ENCODE measurements around the genes SGSM2 and METTL16.

GRCh38 chr17:1947353-1948166, 77.6 kb downstream of the RTN4RL1 start:
- PRO-cap, result no peak
- RAMPAGE, long total RNA, 2 experiments, result no peak in any of the 2 experiments

DNA sequence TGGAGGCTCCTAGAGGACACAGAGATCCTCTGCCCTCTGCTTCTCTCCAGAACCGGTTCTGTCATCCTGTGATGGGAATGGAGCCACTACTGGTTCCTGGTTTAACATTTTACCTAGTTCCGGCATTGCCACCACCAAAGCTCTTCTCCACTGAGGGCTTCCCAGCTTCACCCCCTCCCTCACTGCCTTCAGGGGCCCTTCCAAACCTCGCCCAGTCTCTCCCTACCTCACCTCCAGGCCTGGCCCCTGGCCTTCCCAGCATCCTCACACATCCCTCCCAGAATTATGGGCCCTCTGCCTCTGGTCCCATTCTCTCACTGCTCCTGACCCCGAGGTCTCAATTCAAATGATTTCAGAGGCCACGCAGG, 58.5 kb downstream of the RTN4RL1 start:
- PRO-cap, result no peak
- RAMPAGE, long total RNA, 2 experiments, result no peak in any of the 2 experiments

DNA sequence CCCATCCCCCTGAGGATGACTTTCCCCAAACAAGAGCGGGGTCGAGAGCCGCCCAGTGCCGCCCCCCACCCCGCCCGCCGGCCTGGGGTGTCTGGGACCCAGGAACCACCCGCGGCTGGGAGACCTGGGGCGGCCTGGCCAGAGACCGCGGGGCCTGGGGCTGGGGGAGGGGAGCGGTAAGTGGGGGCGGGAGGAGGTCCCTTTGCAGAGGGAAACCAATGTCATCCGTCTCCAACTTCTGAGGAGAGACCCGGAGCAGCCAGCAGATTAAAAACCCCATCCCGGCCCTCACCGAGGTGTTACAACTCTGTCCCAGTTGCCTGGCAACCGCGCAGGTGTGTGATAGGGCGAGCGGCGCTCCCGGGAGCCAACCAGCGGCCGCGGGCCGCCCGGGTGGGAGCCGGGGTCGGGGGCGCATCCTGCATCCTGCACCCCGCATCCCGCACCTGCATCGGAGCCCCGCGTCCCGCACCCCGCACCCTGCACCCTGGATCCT, 47.6 kb downstream of the RTN4RL1 start:
- PRO-cap, result no peak
- RAMPAGE, long total RNA, 2 experiments, result no peak in any of the 2 experiments

- PRO-cap, result unidirectional peak, minus-strand start at chr17:1999768
- RAMPAGE, long total RNA, 2 experiments, result no peak in any of the 2 experiments
These were observed 25.4 kb downstream of the RTN4RL1 start for GRCh38 chr17:1999601-2000348.

GRCh38 chr17:2030467-2031057, 609 bp downstream of the DPH1 start:
- PRO-cap, result bidirectional peak, plus-strand start at chr17:2030772, minus-strand start at chr17:2030663
- RAMPAGE, long total RNA, 2 experiments, result no peak in any of the 2 experiments

GRCh38 chr17:2043129-2043534, 1.3 kb downstream of the OVCA2 start:
- PRO-cap, result no peak
- RAMPAGE, long total RNA, 2 experiments, result no peak in any of the 2 experiments

- PRO-cap, result no peak
- RAMPAGE, long total RNA, 2 experiments, result no peak in any of the 2 experiments
These were observed 15.5 kb downstream of the HIC1 start for GRCh38 chr17:2070138-2071078.

GRCh38 chr17:2172517-2173008, 117.7 kb downstream of the HIC1 start:
- PRO-cap, result no peak
- RAMPAGE, long total RNA, 2 experiments, result no peak in any of the 2 experiments

- PRO-cap, result no peak
- RAMPAGE, long total RNA, 2 experiments, result no peak in any of the 2 experiments
These were observed 122.4 kb downstream of the HIC1 start for GRCh38 chr17:2177146-2177911.

DNA sequence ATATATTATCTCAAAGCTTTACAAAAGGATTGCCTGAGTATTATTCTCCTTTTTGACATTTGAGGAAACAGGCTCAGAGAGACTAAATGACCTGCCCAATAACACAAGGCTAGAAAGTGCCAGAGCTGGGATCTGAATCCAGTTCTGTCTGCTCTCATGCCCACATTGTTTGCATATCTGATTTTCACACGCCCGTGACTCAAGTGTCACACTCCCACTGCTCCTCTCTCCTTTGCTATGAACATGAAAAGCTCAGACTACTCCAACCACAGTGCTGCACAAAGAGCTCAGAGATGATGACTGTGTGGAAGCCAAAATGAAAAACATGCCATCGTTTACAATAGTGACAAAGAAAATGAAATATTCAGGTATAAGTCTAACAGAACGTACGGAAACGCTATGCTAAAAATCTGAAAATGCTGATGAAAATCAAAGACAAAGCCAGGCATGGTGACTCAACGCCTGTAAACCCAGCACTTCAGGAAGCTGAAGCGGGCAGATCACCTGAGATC, 107.8 kb downstream of the SMG6 start:
- PRO-cap, result no peak
- RAMPAGE, long total RNA, 2 experiments, result no peak in any of the 2 experiments

DNA sequence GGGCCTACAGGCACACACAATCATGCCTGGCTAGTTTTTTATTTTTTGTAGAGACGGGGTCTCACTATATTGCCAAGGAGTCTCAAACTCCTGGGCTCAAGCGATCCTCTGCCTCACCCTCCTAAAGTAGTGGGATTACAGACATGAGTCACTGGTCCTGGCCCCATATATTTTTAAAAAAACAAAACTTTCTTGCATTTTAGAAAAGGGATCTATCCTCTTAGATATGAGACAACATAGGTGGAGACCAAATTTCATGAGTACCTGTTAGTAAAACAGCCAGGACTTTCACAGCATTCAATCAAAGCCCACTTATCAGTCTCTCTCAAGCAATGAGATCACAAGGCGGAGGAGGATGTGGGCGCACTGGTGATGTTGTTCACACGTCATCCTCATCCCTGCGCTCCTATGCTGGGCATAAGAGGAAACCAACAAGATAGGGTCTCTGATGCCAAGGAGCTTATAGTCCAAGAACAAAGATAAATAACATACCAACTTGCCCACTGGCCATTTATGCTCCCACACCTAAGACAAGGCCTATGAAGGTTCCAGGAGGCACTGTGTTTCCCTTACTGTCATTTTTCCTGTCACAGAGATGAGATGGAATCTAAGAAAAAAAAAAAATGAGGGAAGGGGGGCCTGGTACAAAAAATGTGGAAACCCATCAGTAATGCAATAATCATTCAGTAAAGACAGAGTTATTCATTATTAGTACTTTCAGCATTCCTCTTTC, 52.9 kb downstream of the SMG6 start:
- PRO-cap, result no peak
- RAMPAGE, long total RNA, 2 experiments, result no peak in any of the 2 experiments

DNA sequence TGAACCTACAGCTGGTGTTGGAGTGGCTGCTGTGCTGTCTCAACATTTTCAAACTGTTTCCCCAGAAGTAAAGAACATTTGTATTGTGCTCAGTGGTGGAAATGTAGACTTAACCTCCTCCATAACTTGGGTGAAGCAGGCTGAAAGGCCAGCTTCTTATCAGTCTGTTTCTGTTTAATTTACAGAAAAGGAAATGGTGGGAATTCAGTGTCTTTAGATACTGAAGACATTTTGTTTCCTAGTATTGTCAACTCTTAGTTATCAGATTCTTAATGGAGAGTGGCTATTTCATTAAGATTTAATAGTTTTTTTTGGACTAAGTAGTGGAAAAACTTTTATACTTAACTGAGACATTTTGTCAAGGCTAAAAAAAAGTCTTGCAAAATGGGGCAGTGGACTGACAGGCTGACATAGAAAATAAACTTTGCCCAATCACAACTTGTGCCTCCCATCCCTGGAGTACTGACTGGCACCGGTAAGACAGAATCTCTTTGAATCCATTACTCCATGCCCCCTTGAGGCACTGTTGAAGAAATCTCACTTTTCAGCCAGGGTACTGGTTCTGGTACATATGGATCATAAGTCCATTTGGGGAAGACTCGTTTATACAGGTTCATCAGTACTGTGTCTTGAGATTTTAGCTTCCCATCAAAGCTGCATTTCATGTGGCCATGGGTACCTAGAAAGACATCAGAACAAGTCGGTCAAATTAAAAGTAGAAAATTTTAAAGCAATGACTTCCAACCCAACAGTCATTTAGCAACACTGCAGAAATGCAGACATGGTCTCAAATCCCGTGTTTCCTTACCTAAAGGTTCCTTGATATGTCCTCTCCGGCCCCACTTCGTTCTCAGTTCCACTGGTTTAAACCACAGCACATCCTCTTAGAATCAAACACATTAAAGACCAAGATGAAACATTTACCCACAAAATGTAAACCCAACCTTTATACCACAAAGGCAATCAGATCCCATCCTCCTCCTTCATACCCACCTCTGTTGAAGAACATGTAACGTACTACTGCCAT, 12.2 kb downstream of the TSR1 start:
- PRO-cap, result no peak
- RAMPAGE, long total RNA, 2 experiments, result no peak in any of the 2 experiments

GRCh38 chr17:2336809-2337847, at the start of gene SGSM2:
SGSM2 (plus strand) TSS chr17:2337501.
- PRO-cap, result bidirectional peak, plus-strand start at chr17:2337501, minus-strand start at chr17:2337446
- RAMPAGE, long total RNA, 2 experiments, result start-site peak on the plus strand in 1 of 2 experiments, at chr17:2336961-2337001 at its widest, 7 reads per replicate

- PRO-cap, result bidirectional peak, plus-strand start at chr17:2346761, minus-strand start at chr17:2346595
- RAMPAGE, long total RNA, 2 experiments, result no peak in any of the 2 experiments
These were observed 9.2 kb downstream of the SGSM2 start for GRCh38 chr17:2346343-2347111.

DNA sequence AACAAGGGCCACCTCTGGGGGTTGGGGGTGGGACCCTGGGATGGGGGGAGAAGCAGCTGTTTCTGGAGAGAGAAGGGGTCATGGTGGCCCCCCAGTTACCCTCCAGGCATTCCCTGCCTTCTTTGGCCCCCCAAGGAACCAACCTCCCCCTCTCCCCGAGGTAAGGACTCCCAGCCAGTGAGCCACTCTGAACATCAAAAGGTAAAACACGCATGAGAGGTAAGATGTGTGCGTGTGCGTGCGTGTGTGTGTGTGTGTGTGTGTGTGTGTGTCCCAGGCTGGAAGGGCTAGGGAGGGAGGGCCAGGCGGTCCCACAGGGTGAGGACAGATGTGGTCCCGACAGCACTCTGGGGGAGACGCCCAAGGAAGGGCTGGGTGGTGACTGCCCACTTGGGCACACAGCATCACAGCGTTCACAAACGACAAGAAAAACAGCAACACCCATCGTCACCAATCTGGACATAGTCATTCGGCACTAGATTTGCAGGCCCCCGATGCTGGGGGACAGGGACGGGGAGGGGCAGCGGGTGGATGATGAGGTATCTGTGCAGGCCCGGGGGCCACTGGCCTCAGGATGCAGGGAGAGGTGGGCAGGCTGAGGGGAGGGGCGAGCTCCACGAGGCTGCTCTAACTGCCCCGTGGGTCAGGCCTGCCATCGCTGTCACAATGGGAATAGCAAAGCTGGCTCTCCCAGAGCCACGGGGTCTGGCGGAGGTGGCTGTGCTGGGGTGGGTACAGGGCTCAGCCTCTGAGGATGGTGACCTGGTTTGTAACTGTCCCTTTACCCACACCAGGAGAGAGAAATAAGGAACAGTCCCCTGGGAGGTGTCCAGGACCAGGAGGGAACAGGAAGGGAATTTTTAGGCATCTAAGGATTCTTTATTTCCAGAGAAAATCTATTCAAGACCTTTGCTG, 16.2 kb downstream of the MNT start:
- PRO-cap, result no peak
- RAMPAGE, long total RNA, 2 experiments, result no peak in any of the 2 experiments

DNA sequence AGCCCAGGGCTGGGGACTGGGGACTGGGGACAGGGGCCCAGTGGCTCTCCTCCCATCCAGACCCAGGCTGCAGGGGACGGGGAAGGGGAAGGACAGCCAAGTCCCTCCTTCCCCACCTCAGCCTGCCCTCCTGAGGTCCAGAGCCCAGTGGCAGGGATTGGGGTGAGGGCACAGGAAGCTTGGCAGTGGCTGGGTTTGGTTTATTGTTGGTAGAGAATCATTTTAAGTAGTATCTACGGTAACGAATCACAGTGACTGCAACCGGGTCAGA, 14.9 kb downstream of the MNT start:
- PRO-cap, result no peak
- RAMPAGE, long total RNA, 2 experiments, result no peak in any of the 2 experiments

- PRO-cap, result no peak
- RAMPAGE, long total RNA, 2 experiments, result no peak in any of the 2 experiments
These were observed 13.4 kb downstream of the MNT start for GRCh38 chr17:2387507-2387846.

DNA sequence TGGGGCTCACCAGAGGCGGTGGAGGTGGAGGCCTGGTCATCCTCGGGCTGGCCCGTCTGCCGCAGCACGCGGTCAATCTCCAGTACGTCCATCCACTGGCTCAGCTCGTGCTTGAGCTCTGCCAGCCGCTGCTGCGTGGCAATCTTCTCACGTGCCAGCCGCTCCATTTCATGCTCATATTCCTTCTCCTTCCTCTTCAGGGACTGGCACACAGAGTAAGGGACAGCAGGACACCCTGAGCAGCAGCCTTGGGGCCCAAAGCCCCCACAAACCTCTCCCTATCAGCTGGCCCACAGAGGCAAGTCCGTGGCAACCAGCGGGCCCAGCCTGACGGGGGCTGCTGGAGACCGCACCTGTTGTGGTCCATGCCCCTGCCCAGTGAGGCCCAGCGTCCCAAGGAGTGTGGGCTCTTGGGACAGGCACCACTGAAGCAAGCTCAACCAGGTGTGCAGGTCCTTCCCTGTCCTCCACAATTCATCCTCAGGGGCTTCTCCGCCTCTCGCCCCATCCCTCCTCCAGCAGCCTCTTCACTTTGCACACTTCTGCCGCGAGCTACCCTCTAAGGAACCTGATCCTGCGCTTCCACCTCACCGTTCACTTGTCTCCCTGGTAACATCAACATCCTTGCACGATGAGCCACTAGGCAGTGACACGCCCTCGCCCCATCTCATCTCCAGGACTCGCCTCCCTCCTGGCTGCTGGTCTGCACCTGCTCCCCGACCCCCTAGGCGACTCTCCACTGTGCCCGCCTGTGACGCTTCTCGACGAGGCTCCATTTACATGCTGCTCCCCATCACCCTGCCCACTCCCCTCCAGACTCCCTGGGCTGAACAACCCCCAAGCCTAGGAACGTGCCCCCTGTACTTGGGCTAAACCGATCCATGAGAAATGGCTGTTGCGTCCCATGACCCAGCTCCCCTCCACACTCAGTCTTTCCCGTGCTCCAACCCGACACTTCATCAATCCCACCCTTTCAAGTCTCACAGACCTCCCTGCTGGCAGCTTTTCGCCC, 12.7 kb downstream of the MNT start:
- PRO-cap, result no peak
- RAMPAGE, long total RNA, 2 experiments, result no peak in any of the 2 experiments

DNA sequence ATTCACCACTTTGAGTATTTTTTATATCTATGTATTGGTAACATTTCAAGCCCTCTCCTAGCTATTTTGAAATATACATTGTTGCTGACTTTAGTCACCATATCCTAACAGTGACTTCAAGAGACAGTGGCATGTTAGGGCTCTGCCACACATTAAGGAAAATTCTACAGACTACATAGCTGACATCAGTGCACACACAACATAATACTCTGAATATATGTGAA, 1.5 kb downstream of the METTL16 start:
- PRO-cap, result no peak
- RAMPAGE, long total RNA, 2 experiments, result no peak in any of the 2 experiments

GRCh38 chr17:2510895-2512084, at the start of gene METTL16:
METTL16 (minus strand) TSS chr17:2511888.
- PRO-cap, result unidirectional peak, plus-strand start at chr17:2511445; bidirectional peak, plus-strand start at chr17:2511994, minus-strand start at chr17:2511859
- RAMPAGE, long total RNA, 2 experiments, result start-site peak on the minus strand in 2 of 2 experiments, at chr17:2511808-2511894 at its widest, 50 to 282 reads per replicate

Data from prostate gland (tissue), 2 donors.